Monocyte (primary cell): ENCODE data around the gene SCGB1C2.

GRCh38 chr17:137376-137752 lies at the start of gene SCGB1C2:
SCGB1C2 (plus strand) TSS chr17:137569.
- PRO-cap, 2 experiments: no peak in any of the 2 experiments

DNA sequence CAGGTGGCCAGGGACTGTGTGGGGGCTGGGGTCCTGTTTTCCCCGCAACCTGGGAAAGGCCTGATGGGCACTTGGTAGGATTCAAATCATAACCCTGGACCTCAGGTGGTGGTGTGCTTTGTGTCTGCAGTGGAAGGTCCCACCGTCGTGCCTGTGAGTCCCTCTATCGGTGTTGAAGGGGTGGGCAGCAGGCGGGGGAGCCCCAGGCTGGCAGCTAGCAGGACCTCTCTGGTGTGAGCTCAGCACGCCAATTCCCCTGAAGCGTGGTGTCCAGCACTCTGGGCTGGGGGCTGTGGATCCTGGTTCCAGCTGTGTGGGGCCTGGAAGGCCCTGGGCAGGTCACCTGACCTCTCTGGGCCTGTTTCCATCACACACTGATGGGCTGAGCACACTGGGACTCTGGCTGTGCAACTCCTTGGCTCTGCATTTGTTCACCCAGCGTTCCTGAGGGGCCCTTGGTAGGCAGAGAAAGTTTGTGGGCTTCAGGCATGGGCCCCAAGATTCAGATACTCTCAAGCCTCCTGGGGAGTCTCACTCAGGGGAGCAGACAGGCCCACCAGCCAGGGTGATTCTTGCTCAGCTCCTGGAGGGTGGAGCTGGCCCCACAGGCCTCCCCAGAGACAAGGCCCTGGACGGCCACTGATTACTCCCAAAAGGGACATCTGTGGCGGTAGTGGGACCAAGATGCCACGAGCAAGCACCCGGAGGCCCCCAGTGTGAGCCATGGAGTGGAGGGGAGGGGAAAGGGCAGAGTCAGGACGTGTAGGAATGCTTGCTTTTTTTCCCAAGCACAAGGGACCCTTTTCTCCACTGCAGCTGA lies 8.4 kb downstream of the SCGB1C2 start:
- PRO-cap, 2 experiments: no peak in any of the 2 experiments

GRCh38 chr17:199865-200628 lies 18.6 kb upstream of the DOC2B start:
- PRO-cap, 2 experiments: no peak in any of the 2 experiments

DNA sequence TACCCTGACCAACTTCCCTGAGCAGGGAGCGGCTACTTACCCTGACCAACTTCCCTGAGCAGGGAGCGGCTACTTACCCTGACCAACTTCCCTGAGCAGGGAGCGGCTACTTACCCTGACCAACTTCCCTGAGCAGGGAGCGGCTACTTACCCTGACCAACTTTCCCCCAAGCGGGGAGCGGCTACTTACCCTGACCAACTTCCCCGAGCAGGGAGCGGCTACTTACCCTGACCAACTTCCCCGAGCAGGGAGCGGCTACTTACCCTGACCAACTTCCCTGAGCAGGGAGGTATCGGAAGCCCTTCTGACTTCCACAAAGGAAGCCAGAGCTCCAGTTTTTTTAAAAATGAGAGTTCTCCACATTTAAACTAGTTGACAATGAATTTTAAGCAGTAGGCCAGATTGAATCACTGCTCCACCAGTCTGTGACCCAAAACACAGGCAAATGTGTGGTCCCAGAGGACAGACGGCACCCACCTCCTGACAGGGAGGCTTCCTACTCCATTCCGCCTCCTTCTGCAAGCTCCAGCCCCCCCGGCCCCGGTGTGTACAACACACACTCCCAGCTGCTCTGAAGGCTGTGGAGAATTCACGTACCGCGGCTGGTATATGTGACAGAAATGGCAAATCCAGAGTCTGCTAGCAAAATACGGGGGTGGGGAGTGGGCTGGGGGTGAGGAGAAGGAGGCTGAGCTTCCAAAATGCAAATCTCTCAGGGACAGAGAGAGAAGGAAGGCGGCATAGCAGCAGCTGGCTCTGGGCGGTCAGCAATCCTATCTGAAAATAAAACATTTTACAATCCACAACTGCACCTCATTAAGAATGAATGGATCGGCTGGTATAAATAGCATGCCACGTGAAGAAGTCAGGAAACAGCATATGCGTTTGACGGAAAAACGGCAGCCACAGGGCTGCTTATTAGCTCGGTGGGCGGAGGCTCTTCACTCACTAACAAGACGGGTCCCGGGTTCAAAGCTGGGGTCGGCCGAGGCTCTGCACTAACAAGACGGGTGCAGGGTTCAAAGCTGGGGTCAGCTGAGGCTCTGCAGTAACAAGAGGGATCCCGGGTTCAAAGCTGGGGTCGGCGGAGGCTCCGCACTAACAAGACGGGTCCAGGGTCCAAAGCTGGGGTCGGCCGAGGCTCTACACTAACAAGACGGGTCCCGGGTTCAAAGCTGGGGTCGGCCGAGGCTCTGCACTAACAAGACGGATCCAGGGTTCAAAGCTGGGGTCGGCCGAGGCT lies 53.1 kb upstream of the DOC2B start:
- PRO-cap, 2 experiments: no peak in any of the 2 experiments

DNA sequence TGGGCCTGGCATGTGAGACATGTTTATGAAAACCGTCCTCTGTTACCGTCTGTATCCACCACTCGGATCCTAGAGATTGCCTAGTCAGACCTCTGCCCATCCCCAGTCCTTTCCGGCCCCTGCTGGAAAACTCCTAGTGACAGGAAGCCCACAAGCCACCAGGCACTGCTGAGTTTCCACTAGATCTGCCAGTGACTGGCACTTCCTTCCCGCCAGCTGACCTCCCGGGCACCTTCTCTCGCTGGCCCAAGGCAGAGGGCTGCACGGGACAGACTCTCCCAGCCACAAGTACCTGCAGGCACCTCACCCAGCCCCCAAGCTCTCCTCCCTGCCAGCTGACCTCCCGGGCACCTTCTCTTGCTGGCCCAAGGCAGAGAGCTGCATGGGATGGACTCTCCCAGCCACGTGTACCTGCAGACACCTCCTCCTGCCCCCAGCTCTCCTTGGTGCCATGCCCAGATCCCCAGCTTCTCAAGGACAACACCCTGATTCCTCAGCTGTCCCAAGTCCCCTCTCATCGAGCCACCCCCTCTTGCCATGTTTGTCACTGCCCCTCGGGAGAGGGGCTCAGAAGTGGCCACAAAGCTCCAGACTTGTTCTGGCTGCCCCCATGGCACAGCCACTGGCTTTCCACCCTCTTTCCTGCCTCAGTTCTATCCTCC lies 66.4 kb upstream of the DOC2B start:
- PRO-cap, 2 experiments: no peak in any of the 2 experiments

DNA sequence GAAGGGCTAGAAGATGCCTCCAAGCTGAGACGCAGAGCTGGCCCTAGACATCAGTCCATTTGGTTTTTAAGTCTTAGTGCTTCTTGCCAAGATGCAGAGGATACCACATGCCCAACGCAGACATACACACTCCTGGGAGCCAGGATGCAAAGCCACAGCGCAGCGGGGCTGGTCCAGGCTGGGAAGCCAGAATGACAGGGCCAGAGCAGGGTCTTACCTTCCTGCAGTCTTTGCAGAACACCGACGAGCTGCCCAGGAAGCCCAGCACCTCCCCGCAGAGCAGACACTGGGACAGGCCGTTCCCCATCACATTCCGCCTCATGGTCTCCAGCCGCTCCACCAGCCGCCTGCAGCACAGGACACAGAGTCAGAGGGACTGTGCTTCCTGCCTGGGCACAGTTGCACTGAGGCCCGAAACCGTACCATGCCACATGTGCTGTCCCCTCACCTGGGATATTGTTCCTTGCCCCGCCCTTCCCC lies 33.4 kb downstream of the RPH3AL start:
- PRO-cap, 2 experiments: no peak in any of the 2 experiments

DNA sequence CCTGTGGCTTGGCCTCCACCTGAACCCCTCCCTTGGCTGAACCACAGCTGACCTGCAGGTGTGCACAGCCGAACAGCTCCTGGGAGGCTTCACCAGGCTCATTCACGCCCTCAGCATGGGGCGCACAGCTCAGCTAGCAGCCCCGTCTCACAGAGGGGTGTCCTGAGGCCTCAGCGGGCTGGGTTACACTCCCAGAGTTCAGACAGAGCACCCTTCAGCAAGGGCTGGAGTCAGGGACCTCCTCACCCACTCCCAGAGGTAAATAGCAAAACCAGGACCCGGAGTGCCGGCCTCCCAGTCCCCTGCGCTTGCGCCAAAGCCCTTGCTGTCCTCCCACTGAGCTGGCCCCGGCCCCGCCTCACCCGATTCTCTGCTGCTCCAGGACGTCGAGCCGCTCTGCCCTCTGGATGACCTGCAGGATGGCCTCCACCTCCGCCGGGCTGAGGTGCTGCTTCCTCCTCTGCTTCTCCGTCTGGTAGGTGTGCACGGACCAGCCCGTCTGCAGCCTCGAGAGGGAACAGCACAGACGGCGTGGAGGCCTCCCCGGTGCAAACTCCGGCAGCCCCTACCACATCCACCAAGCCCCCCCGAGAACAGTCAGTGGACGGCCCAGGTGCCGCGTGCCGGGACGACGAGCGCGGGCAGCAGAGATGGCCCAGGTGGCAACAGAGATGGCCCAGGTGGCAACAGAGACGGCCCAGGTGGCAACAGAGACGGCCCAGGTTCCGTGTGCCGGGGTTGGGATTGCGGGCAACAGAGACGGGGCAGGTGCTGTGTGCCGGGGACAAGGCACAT lies 31.5 kb downstream of the RPH3AL start:
- PRO-cap, 2 experiments: no peak in any of the 2 experiments

GRCh38 chr17:334810-335531 lies 17.6 kb downstream of the RPH3AL start:
- PRO-cap, 2 experiments: no peak in any of the 2 experiments

- PRO-cap, 2 experiments: no peak in any of the 2 experiments
Measured at GRCh38 chr17:393505-394159, 16.5 kb upstream of the C17orf97 start.

DNA sequence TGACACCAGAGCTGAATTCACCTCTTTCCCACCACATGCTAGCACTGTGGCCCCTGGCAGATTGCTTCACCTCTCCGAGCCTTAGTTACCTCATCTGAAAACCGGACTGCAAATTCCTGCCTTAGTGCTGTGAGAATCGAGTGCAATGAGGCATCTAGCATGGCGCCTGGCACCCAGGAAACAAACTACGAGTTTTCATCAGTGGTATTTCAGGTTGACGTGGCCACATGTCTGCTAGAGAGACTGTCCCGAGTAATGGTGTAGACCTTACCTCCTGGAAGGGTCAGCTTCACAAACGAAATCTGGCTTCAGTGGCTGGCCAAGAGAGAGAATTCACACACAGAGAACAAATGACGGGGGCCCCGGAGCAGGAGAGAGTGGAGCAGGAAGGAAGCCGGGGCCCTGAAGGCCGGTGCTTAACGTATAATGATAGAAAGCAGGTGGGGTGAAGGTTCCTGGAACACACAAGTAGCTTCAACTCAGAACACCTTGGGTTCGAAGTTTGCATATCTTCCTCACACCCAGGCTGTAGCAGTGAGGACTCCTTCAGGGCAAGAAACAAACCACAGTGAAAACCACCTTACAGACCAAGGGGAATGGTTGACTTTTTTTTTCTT lies 6.5 kb downstream of the C17orf97 start:
- PRO-cap, 2 experiments: no peak in any of the 2 experiments

GRCh38 chr17:418350-418697 lies 8.2 kb downstream of the C17orf97 start:
- PRO-cap, 2 experiments: no peak in any of the 2 experiments

DNA sequence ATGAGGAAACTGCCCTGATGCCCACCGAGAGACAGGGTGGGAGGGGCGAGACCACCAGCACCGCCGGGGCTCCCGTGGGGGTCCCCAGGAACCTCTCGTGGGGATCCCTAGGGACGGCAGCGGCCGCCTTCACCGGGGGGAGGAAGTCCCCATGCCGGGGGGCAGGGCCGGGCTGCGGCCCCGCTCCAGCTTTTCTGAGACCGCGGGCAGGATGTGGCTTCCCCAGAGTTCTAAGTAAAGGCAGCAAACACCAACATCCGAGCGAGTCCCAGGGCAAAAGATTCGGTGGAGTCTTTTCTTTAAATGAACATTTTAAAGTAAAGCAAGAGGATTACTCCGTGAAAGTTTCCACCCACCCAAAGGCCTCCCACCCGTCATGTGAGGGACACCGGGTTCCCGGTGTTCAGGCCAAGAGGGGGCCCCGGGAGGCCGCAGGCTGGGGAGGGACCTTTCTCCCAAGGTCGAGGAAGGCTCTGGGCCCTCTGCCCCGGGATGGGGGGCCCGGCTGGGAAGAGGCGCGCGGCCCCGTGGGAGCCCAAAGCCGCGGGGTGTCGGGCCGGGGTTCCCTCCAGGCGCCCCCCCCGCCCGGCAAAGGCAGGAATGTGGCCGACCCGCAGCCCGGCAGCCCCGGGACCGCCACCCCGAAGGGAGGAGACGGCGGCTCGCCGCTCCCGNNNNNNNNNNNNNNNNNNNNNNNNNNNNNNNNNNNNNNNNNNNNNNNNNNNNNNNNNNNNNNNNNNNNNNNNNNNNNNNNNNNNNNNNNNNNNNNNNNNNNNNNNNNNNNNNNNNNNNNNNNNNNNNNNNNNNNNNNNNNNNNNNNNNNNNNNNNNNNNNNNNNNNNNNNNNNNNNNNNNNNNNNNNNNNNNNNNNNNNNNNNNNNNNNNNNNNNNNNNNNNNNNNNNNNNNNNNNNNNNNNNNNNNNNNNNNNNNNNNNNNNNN lies 79.9 kb downstream of the C17orf97 start:
- PRO-cap, 2 experiments: peak in 2 of 2 experiments; most common plus-strand start position 225 of the sequence (in 1); most common minus-strand start position 280 of the sequence (in 2)

DNA sequence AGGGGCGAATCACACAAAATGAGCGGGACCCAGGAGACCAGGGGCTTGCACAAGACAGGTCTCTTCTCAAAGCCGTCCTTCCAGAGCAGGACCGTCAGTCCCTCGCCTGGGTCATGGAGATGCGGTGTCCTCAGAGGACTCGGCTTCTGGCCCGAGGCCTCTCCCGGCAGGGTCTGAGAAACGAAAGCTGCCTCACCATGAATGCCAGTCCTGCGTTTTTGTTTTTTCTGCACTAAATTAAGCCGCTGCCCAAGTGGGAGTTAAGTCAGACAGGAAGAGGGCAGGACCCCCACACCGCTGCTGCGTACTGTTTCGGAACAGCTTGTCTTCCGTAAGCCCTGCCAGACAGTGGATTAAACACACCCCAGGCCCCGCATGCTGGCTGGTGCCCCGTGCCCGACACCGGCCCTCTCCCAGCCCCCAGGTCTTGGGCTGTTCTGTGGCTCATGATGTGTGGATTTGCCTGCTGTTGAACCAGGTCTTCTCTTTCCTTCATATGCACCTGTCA lies 84.6 kb downstream of the C17orf97 start:
- PRO-cap, 2 experiments: peak in 2 of 2 experiments; most common plus-strand start position 97 of the sequence (in 2)

DNA sequence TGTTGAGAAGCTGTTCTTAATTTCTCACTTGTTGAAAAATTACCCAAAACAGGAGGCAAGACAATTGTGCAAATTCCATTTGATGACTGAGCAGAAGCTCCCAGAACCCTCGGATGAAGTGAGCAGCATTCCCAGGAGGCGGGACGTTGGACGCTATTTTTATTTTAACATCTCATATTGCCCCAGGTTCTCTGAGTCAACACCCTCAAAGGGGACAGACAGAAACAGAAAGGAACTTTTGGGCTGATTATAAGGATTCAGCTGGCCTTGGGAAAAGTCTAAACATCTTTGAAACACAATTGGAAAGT lies 101.2 kb downstream of the C17orf97 start:
- PRO-cap, 2 experiments: no peak in any of the 2 experiments

GRCh38 chr17:545115-545801 lies 135.1 kb downstream of the C17orf97 start:
- PRO-cap, 2 experiments: no peak in any of the 2 experiments

DNA sequence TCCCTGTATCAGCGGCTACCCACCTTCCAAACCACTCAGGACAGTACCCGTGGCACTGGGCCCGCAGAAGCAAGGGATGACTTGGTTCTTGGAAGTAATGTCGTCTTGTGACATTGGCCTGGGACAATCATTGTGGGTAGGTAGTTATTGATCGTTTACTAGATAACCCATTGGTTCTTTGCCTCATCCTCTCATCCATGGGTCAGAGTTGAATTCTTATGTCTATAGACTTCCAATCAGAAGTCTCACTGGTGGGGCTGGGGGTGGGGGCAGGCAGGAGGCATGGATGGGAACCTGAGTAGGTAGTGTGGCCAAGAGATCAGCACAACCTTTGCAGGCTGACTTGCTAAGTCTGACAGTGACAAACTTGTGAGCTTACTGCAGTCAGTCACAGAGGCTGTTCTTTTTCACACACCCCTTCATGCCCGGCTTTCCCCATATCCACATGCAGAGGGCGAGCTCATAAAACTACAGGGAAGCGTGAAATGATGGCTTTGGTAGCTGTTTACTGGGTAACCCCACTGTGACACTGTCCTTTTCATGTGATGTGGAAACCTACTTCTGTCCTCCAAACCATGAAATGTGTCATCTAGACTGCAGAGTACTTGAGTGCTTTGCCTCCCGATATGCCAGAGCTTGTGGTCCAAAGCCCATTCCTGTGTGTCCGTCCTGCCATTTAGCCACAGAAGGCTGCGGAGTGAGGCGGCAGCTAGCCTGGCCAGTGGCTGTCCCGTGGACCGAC lies 9.7 kb downstream of the TLCD3A start:
- PRO-cap, 2 experiments: no peak in any of the 2 experiments

GRCh38 chr17:909674-910027 lies 69.9 kb downstream of the NXN start:
- PRO-cap, 2 experiments: no peak in any of the 2 experiments

GRCh38 chr17:917971-918650 lies 61.5 kb downstream of the NXN start:
- PRO-cap, 2 experiments: no peak in any of the 2 experiments

GRCh38 chr17:921019-921532 lies 58.5 kb downstream of the NXN start:
- PRO-cap, 2 experiments: no peak in any of the 2 experiments

DNA sequence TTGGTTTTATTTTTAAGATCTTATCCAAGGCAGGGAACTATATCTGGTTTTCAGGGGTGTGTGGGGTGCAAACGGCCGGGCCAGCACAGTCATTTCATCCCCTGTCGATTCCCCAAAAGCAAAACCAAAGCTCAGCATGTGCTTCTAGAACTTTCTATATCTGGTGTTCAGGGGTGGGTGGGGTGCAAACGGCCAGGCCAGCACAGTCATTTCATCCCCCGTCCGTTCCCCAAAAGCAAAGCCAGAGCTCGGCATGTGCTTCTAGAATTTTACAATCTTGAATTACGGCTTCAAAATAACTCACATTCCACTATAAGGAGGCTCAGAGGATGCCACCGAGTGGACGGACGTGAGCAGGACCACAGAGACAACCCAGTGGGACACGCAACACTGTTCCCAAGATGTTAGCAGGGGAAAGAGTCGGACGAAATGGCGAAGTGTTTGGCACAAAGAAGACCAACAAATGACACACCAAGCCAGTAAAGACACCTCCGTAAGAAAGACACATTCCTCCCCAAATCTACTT lies 29.1 kb downstream of the NXN start:
- PRO-cap, 2 experiments: no peak in any of the 2 experiments